ENCODE measurements around the gene ABHD13.

DNA sequence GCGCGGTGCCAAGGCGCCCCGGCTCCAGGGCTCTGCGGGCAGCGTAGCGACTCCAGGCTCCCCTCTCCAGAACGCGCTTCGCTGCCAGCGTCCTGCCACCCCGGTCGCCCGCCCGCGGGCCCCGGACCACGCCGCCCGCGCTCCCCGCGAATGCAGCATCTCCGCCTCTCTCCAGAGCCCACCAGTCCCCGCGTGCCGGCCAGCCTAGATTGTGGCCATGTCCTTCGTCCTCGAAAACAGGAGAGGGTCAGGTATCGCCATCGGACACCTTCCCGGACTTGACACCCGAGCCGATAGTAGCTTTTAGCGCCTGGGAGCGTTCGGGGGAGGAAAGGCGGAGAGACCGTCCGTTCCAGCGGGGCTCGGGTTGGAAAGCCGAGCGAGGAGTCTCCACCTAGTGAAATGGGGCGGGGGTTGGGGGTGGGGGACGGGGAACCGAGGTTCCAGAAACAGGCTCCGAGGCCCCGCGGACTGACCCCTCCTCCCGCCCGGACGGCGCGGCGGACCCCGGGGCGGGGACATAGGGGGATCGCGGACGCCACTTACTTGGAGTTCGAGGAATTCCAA, 1.1 kb downstream of the EFNB2 start:
- PRO-cap, result no peak

DNA sequence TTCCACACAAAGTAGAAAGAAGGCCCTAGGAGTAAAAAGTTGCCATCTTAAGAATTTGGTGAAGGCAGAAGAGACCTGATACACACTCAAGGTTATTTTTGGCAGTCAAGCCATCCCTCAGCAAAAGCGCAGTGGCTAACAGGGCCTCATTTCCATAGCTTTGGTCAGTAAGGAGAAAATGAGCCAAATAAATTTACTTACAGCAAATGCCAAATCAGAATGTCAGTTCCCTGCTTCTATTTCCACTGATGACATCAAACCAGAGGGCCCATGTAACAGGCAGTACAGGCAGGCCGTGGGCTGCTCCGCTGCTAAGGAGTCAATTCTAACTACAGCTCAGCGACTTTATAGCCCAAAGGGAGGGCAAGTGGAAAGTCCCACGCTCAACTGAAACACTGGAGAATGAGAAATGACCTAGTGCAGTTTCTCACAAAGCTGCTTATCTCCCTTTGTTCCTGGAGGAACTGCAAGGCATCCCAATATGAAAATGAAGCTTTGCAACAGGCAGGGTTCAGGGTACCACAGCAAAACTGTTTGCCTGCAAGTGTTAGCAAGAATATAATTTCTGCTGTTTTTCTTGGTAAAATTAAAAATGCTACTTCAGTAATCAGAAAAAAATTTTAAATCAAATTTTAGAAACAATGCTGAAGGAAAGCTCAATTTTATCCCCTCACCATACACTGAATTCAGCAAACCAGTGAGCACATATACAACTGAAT, 6.1 kb downstream of the ARGLU1 start:
- PRO-cap, result no peak

- PRO-cap, result no peak
These were observed 299.4 kb upstream of the ARGLU1 start for GRCh38 chr13:106867184-106867797.

DNA sequence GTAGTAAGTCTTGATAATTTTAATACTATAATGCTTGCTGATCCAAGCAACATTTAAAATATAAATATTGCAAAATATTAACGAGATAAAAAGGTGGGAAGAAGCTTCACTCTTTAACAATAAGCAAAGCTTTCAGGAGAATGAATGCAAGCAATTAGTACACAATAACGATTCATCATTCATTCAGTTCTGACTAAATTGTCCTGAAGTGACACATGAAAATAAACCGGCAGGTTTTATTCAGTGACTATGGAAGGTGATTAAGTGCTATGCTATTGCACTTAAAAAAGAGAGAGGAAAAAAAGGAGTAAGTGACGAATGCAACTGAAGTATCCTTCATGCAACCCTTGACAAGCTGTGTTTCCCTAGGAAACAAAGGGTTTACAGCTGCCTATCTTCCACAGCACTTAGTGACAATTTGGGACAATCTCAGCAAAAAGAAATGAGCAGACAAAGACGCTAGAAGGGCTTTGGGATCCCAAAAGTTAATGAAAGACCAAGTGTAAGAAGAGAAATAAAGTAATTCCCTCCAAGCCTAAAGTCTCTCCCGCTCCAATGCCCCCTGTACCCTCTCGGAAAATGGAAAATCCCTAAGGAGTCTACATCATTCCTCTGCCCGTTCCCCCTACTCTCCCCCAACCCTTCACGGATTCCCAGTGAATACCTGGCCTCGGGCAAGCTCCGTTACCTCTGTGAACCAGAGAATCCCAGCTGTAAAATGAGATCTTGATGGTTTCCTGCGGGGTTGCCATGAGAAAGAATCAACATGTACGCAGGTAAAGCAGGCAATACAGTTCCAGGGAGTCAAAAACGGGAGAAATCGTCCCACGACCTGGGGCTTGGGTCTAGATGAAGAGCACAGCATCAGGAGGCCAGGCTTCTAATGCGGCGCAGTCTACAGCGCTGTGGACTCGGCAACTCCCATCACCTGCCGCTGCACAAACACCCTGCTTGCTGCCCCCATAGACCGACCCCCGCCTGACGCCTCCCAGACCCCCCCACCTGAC, 1.2 kb downstream of the LIG4 start:
- PRO-cap, result no peak

DNA sequence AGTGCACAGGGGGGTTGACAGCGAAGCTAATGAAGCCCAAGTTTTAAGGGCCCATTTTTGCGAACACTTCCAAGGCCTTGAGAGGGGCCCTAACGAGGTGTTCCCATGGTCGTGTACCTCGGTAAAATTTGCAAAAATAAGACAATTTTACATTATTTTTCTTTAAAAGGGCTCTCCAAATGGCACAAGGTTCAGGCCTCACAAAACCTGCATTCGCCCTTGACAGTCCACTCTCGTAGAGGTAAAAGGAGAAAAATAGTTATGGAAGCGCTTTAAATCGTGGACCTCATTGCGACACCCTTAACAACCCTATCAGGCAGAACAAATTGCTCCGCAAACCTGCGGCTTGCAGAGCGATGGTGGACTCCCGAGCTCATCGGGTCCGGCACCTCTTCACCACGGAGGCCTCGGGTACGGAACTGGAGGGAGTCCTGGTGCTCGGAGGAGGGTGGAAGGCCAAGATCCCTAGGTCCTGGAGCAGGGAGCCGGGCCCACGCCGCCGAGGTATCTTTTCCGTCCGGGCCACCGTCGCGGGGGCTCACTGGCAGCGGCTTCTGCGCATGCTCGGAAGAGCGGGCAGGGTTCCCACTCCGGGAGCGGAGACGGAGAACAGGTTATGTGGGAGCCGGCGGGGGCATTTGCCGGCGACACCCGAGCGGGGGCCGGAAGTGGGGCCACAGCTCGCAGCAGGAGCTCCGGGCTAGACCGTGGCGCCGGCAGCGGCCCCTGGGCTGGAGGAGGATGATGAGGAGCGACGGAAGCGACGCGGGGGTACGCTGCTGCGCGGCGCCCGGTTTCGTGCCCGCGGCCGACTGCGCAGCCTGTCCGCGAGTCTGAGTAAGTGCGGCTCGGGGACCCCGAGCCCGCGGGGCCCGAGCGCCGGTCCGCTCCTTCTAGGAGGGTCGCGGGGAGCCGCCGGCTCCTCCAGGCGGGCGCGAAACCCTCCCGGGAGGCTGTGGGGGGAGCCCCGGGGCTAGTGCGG, at the start of gene ABHD13:
Gene ABHD13 (plus strand): TSS at position 570 of the 982 bp plus-strand sequence.
- PRO-cap, result bidirectional peak, plus-strand start at position 570 of the sequence, minus-strand start at position 506 of the sequence; bidirectional peak, plus-strand start at position 824 of the sequence, minus-strand start at position 835 of the sequence

- PRO-cap, result no peak
These were observed 133.4 kb downstream of the TNFSF13B start for GRCh38 chr13:108402918-108403403.

DNA sequence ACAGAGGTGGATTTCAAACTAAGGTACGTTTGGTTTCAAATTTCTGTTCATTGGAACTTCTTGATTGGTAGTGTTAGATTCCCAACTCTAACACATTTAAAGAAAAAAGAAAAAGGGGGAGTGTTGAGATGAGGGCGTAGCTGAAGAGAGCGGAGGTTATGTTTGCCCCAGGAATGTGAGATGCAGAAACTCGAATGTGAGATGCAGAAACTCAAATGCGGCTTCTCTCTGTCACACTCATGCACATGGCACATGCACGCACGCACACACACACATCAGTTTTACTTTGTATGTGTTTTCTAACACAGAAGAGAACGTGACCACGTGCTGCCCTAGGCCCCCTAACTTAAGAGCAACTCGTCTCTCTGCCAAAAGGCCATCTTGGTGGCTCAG, 287.4 kb downstream of the MYO16 start:
- PRO-cap, result no peak

DNA sequence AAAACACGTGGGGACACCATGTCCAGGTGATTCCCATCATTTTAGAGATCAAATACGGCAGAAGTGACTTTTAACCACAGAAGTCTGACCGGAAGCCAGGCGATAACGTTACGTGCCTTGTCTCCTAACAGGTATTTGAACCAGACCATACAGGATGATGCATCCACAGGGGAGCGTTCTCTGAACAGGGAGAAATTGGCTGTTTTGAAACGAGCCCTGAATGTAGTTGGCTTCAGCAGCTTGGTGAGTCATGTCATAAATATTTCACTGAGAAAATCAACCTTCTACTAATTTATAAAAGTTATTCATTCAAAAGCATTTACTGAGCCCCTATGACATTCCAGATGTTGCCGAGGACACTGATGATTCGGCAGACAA, 328.1 kb downstream of the MYO16 start:
- PRO-cap, result no peak

- PRO-cap, result no peak
These were observed 527.7 kb downstream of the MYO16 start for GRCh38 chr13:109157018-109157619.

- PRO-cap, result no peak
These were observed 521.3 kb downstream of the IRS2 start for GRCh38 chr13:109264840-109265711.

GRCh38 chr13:109479963-109480645, 306.3 kb downstream of the IRS2 start:
- PRO-cap, result no peak

GRCh38 chr13:109720680-109721435, 65.5 kb downstream of the IRS2 start:
- PRO-cap, result no peak

GRCh38 chr13:109727242-109727830, 59.0 kb downstream of the IRS2 start:
- PRO-cap, result no peak

GRCh38 chr13:109754445-109755146, 31.8 kb downstream of the IRS2 start:
- PRO-cap, result no peak

DNA sequence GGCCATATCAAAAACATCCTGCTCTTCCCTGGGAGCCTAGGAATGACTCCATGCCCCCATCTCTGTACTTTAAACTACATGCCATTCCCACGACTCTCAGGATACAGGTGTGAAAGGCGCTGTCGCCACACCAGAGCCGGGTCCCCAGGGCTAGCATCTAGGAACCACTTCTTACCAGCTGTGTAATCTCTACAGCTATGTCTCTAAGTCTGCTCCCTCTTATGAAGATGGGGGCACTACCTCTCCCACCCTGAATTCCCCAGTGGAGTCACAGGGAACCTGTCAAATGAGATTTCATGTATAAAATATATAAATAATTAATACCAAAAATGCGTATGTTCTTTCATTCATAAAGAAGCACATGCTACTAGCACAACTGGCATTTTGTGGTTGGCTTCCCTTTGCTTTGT, 22.2 kb downstream of the IRS2 start:
- PRO-cap, result no peak

- PRO-cap, result no peak
These were observed 238.0 kb upstream of the IRS2 start for GRCh38 chr13:110024377-110024779.

DNA sequence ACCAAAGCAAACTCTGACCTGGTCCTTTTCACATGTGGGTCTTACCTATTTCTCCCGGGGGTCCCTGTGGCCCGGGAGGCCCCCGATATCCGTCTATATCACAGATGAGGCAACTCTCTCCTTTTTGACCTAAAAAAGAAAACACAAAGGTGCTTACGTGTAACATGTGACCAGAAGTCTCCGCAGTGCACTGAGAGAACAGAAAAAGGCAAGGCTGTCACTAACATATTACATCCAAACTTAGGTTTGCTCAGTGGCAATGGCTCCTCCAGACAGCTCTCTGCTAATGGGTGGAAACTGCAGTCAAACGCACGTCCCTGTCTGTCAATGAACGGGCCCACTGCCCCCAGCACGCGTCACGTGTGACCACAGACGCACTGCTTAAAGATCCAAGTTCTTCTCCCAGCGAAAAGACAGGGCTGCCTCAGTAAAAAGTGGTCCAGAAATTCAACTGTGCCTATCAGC, 114.1 kb downstream of the COL4A1 start:
- PRO-cap, result no peak

- PRO-cap, result no peak
These were observed 108.6 kb downstream of the COL4A1 start for GRCh38 chr13:110198335-110198728.

DNA sequence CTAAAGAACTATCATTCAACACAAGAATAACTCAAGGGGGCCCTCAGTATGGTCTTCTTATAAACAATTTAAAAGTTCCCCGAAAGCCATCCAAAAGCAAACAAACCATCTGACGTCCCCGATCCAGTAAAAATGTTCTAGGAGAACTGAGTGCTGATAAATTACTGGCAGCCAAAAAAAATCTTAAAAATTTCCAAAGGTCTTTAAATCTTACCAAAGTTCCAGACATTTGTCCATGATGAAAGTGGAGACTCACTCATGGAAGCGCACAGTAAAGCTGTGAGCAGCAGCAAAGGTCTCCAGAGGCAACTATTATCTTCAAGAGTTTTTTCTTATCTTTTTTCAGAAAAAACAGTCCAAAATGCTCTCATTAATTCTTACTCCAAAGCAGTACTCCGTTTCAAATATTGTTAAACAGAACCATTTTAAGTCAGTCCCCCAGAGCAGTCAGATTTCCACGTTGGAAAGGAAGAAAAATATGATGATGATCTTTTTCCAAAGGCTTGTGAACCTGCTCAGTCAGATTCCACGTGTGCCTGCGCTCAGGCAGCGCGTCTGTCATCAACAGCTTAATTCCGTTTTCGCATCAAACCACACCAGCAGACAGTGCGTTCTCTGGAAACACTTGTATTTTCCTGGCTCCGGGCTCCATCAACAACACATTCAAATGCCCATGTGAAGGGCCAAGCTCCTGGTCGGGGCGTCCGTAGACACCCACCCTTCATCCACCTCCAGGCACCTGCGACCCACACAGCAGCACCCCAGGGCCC, 85.4 kb downstream of the COL4A1 start:
- PRO-cap, result no peak

GRCh38 chr13:110242432-110243063, 64.4 kb downstream of the COL4A1 start:
- PRO-cap, result no peak